ENCODE measurements around a stretch of chr12.

GRCh38 chr12:113374788-113375102 lies 16.4 kb downstream of the PLBD2 start:
- PRO-cap, result no peak

GRCh38 chr12:113391609-113392524 lies 11.8 kb downstream of the SDS start:
- PRO-cap, result no peak

DNA sequence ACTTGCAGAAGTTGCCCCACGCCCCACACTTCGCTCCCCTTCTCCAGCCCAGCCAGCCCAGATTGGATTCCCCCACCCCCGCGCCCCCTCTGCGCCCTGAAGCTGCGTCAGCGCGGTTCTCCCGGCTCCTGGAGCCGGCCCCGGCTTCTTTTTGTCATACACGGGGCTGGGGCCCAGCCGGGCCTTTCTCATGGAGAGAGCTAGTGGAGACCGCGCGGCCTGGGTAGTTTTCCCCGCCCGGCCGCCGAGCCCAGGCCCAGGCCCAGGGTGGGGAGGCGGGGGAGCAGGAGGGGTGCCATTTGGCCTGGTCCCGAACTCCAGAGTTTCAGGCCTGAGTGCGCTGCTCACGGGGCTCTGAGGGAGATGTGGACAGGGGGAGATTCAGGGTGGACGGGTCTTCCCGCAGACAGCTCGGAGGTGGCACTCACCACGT lies 587 bp upstream of the LHX5 start:
- PRO-cap, result no peak

GRCh38 chr12:113961937-113962434 lies 4.1 kb downstream of the RBM19 start:
- PRO-cap, result no peak

- PRO-cap, result no peak
These were observed 36.8 kb downstream of the TBX5 start for GRCh38 chr12:114369136-114369483.

DNA sequence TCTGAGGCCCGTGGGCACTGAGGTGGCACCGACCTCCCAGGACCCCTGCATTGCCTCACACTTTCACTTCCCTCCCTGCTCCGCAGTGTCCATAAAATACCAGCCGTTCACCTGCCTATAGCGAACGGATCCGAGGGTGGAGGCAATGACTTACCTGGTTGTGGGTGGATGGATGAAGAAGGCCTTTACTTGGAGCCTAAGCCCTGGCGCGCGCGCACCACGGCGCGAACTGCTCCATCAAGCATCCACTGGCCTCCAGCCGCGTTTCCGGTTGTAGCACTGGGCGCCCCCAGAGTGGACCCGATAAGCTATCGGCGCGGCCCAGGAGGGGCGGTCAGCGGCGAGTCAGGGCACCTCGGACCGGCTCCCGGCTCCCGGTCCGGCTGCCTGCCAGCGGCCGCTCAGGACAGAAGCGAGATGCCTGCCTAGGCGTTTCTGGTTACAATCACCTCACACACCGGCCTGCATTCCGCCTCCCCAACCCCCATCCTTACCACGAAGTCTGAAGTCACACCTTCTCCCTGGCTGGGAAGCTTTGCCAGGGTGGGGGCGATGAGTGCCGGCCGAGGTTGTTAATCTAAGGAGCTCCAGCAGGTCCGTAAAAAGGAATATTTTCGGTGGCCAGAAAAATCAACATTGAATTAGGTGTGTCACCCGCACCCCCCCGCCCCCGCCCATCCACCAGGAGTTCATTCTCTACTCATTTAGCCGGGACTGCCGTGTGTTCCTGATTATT lies 42.6 kb upstream of the TBX5 start:
- PRO-cap, result no peak

DNA sequence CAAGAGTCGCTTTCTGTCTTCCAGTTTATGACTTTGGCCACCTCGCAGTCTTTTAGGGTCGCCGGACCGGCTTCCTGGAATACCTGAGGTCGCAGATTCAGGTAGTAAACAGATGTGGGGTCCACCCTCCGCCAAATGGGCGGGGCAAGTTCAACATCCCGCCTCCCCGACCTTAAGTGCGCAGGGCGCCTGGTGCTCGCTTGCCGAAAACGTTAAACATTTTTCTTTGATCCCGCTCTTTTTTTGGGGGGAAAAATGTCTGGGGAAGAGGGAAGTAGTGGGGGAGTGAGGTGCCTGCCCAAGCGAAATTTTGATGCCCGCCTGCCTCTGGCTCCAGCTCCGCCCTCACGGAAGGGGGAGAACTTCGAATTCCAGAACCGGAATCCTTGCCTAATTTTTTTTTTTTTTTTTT lies 73.9 kb upstream of the TBX5 start:
- PRO-cap, result no peak

DNA sequence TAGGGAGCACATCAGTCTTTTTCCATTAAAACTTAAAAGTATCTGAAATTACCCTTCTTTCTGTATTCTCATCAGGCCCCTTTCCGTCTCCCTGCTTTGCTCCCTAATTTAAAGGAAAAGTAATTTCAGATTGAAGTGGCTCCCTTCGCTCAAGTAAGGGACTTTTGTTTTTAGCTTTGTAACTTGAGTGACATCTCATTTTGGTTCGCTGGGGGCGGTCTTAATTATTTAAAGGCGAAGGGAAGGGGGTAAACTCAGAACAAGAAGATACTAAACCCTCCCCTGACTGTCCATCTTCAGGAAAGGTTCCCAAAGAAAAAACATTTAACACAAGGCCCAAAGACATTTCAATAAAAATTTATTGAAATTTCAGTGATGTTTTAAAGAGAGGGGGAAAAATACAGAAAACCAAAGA lies 14.1 kb downstream of the TBX3 start:
- PRO-cap, result no peak

- PRO-cap, result no peak
These were observed 52.6 kb upstream of the TBX3 start for GRCh38 chr12:114736496-114737078.

GRCh38 chr12:115320849-115321491 lies 637.0 kb upstream of the TBX3 start:
- PRO-cap, result no peak

DNA sequence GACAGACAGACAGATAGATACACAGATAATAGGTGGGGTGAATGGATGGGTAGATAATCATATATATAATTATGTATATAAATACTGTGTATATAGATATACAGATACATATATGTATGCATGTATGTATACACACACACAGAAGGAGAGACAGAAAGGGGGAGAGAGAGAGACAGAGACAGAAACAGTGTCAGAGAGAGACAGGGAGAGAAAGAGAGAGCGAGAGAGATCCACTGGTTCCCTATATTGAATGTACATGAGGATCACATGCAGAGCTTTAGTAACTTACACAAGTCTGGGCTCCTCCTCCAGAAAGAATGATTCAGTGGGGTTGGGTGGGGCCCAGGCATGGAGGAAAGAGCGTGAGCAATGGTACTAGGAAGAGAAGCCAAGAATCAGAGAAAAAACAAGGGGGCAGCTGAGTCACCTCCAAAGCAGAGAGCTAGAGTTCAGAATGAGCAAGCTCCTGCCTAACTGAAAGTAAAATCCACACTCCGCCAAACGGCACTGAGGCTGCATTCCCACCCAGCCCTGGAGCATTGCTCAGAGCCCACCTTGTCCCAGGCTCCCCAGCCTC lies 670.0 kb upstream of the TBX3 start:
- PRO-cap, result bidirectional peak, plus-strand start at position 432 of the sequence, minus-strand start at position 248 of the sequence

GRCh38 chr12:115570616-115570952 lies 706.9 kb downstream of the MED13L start:
- PRO-cap, result no peak

DNA sequence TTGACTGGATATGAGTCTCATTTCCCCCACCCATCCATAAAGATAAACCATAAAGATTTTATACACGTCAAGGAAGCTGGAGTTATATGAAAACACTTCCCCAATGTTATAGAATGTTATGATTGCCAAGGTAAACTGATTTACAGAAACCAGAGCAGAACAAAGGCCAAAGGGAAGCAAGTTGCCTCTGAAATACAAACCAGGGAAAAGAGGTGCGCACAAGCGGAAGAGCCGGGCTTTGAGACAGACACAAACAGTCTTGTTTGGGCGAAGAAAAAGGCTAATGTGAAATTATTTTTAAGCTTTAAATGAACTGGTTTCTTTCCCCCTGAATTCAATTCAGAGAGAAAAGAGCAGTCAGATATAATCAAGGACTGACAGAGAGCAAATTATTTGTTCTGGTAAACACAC lies 536.7 kb downstream of the MED13L start:
- PRO-cap, result no peak

GRCh38 chr12:115891665-115892306 lies 385.7 kb downstream of the MED13L start:
- PRO-cap, result no peak

GRCh38 chr12:115986197-115986679 lies 291.3 kb downstream of the MED13L start:
- PRO-cap, result no peak

- PRO-cap, result no peak
These were observed 273.2 kb downstream of the MED13L start for GRCh38 chr12:116004245-116004789.

DNA sequence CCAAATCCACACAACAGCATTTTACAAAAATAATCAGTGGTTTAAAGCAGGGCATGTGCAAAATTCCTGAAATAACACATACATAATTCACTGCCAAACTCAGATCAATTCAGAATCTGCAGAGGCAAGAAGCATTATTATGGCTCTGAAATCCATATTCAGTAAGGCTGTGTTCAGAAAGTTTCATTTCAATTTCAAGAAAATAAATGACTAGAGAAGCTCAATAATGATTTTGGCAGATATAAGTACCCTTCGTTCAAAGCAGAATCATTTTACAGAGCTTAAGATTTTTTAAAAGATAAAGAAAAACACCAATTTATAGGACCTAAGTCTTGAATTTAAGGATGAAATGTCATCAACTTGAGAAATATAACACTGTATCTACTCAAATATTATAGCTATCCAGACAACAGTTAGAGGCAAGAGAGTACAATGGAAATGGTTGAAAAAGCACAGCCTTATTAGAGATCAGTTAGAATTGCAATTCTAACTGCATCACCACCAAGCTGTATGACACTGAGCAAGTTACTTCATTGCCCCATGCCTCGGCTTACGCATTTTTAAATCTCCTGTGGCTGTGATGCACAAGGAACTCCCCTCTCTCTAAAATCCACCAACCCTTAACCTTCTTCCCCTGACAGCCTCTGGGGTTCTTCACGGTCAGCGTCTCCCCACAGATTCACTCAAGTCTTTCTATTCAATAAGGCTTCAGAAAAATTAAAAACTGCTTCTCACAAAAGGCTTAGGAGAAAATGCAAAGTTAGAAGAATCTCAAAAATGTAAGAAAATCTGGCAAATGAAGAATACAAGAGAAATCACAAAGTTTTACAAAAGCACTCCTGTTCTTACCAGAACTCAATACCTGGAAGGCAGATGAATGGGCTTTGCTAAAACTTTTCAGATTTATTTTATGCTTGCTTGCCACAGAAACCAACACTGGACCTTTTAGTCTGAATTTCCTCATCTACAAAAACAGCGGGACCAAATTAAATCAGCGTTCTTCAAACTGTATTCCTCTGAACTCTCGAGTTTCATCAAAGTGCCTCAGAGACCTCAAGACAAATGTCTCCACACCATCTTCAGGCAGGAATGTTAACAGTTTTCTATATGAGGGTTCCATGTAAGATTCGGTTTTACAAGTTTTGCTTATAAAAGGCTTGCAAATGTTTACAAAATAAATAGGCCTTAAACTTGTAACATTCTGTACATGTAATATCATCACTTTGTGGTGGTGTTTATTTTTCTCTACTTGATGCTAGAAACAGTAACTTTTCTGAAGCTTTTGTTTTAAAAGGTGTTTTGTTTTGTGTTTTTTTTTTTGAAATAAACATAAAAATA lies 74.9 kb downstream of the MED13L start:
- PRO-cap, result no peak

DNA sequence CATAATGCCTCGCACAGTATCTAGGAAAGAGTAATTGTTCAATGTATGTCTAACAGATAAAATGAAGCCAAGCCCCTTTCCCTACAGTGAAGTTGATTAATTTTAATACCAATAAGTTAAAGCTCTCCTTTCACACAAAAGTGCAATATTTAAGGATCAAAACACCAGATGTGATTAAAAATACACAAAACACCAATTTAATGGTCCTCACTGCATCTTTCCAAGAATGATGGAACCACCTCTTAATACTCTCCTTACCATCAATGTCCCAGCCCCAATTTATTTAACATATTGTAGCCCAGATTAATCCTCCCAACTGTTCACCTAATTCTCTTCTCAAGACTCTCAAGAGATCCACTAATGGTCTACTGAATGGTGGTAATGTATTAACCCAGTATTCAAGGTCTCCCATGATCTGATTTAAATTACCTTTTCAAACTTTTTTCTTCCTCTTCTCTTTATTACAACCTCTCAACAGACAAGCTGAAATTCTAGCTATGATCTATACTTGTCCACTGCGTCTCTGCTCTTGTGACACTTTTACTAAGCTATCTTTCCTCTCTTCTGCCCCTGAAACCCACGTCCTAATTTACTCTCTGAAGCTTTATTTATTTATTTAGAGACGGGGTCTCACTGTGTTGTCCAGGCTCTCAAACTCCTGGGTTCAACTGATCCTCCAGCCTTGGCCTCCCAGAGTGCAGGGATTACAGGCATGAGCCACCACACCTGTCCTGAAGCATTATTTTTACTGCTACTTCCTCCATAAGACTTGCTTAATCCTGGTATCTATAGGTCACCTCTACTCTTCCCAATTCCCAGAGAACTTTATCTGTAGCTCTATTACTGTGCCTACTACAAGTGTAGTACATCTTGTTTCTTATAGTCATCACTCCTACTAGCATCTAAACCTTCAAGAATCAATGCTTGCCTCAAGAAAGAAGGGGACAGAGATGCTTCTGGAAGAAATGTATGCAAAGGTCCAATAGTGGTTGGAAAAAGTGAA lies 61.6 kb downstream of the MED13L start:
- PRO-cap, result no peak

DNA sequence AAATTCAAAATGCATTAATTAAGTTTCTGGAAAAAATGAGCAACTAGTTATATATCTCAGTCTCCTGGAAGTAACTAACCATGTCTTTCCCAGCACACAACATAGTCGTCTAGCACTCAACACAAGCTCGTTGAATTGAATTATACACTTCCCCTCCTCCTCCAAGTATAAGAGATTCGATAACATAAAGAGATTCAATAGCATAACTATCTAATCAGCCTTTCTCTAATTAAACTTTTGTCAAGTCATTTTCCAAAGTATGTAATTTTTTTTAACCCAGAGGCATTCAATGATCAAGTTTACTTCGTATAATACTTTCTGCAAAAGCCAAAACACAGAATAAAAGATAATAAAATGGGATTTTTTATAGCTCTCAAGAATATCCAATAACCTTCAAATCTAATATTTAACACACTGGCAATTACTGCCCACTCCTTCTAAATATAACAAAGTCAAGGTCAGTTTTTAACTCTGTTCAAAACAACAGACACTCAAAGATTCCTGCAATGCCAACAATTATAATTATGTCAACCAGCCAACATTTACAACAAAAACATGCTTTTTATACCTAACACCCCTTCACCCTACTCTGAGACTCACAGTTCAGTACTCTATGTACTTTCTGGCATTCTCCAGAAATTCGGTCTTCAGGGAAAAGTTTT lies 59.5 kb downstream of the MED13L start:
- PRO-cap, result no peak

GRCh38 chr12:116222344-116222627 lies 55.2 kb downstream of the MED13L start:
- PRO-cap, result no peak

Measured in pulmonary artery (tissue), 1 donor.